LHCN-M2 (cell line): ENCODE measurements around a stretch of chr17.

GRCh38 chr17:58086315-58086604, 3.0 kb downstream of the DYNLL2 start:
- RAMPAGE, long total RNA: no peak

- RAMPAGE, long total RNA: no peak
These were observed 8.9 kb downstream of the OR4D1 start for GRCh38 chr17:58156723-58157841.

DNA sequence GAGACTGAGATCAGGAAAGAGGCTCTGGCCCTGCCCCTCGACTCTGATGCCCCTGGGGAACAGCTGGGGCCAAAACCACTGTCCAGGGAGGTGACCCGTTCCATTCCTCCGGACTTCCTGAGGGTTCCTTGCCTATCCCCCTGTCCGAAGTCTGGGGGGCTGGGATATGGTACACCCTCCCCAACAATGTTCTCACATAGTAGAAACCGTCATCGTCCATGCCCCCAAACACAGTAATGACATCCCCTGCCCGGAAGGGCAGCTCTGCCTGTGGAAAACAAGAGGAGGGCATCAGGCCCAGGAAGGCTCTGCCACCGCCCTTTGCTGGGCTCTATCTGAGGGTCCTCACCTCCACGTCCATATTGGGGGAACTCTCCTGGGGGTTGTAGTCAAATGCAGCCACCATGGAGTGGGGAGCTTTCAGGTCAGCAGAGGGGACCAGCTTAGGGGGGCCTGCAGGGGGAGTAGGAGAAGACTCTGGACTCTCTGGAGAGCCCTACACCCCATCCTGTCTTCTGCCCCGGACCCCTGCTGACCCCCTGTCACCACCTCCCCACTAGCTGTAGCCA, 23.3 kb downstream of the TSPOAP1 start:
- RAMPAGE, long total RNA: no peak

GRCh38 chr17:58309066-58309584, 19.5 kb downstream of the TSPOAP1 start:
- RAMPAGE, long total RNA: no peak

GRCh38 chr17:58320458-58321301, 7.9 kb downstream of the TSPOAP1 start:
- RAMPAGE, long total RNA: no peak

DNA sequence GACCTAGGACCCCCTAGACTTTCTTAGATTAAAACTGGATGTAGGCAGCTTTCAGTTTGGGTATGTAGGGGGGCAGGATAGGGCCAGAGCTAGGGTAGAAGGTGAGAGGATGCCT, 1.8 kb upstream of the TSPOAP1 start:
- RAMPAGE, long total RNA: no peak

- RAMPAGE, long total RNA: no peak
These were observed 2.0 kb upstream of the TSPOAP1 start for GRCh38 chr17:58330659-58330993.

GRCh38 chr17:58351032-58352051, 659 bp downstream of the SUPT4H1 start:
- RAMPAGE, long total RNA: no peak

GRCh38 chr17:58382765-58383197, 30.8 kb upstream of the SUPT4H1 start:
- RAMPAGE, long total RNA: no peak

- RAMPAGE, long total RNA: no peak
These were observed 615 bp downstream of the HSF5 start for GRCh38 chr17:58487420-58488165.

DNA sequence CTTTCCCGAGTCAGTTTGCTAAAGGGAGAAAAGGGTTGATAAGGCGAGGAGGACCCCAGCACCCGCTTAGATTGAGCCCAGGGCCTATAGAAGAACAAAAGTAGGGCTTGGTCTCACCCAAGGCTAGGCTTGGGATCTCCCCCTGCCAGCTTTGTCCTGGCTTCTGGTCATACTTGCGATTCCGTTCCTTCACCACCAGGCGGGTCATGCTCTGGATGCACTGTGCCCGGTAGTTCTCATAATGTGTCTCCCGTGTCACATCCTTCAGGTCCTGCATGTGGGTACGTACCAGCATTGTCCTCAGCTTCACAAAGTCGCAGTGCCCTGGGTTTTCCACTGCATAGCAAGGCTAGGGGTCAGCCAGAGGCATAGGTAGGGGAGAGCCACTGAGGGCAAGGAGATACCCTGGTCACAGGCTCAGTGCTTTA, 6.4 kb upstream of the MTMR4 start:
- RAMPAGE, long total RNA: no peak

- RAMPAGE, long total RNA: no peak
These were observed 14.6 kb upstream of the MTMR4 start for GRCh38 chr17:58528733-58529764.

- RAMPAGE, long total RNA: no peak
These were observed 60.4 kb downstream of the IGBP1C start for GRCh38 chr17:58631103-58632257.

DNA sequence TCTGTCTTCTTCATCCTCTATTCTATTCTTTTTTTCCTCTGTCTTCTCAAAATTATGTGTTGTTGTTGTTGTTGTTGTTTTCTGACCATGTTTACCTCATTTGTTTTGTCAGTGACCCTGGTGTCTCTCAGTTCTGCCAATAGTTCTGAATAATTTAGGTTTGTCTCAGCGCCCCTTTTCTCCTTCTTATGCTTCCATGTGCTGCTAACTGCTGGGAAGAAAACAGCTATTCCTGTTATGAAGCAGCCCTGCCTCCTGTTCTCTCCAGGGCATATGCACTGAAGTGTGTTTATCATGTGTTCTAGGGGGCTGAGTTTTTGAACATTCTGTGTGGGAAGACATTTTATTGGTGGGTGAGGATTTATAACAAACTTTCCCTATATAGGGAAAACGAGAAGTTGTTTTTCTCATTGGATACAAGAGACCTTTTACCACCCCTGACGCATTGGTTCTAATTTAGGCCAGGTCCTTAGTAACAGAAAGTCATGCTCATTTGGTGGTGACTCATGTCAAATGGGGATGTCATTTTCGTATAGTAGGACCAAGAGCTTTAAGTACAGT, 135.7 kb downstream of the TRIM37 start:
- RAMPAGE, long total RNA: no peak

DNA sequence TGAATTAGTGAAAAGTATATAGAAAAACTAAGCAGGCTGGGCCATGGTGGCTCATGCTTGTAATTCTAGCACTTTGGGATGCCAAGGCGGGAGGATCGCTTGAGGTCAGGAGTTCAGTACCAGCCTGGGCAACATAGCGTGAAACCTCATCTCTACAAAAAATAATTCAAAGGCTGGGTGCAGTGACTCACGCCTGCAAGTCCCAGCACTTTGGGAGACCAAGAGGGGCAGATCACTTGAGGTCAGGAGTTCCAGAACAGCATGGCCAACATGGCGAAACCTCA, 15.4 kb upstream of the TRIM37 start:
- RAMPAGE, long total RNA: no peak

DNA sequence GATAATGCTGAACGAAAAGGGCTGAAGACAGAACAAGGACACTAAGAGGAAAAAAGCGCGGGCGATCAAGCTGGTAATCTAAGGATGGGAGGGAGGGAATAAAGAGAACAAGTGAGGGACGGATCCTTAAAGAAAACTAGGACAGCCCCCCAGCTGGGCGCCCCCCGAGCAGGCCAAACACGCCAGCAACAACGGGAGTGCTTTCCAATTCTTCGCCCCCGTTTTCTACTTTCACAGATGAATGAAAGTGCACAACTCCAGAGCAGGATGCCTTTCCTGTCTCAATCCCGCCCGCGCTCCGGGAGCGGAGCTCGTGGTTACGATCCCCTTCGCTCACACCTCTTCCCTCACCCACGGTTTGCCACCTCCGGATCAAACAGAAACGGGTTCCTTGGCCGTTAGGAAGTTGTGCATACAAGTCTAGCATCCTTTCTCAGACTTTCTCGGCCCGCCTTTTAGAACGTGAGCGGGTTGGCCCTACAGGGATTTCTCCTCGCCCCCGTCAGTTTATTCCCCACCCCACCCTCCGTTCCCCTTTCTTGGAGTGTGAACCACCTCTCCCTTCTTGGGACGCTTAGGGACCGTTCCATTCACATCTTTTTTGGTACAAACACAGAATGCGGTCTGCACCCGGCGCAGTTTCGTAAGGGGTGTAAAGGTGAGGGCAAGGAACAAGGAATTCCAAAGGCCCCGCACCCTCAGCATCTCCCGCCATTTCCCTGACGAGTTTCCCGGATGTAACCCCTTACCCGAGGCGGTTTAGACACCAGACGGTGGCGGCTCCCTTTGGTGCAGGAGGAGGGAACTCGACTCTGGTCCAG, 569 bp downstream of the SKA2 start:
- RAMPAGE, long total RNA: no peak

DNA sequence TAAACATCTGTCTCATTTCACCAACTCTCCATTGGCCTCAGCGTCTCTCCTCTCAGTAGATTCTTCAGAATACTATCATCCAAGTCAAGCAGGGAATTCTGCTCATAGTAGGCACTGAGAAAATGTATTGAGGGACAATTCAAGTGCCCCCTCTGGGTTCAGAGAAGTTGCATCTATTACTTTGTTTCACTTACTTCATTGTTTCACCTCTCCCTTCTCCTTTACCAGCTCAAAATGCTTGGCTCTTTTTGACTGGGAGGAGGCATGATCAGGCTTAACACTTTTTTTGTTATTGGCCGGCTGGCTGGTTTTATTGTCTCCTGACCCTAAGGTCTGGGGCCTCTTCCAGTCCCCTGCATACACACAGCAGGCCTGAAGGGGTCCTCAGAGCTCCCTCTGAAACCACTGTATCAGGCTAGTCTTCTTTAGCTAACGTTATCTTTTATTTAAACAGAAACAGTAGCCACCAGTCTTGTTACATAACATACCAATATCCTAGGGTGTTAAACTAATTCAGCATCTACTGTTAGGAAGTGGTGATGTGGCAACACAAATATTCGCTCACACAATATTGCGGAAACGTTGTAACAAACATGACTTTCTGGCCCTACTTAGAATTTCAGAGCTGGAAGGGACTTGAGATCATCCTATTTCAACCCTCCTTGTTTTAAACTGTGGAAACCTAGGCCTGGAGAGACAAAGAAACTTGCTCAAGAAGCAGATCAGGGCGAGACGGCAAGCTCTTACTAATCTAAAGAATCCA, 1.9 kb upstream of the YPEL2 start:
- RAMPAGE, long total RNA: no peak

- RAMPAGE, long total RNA: no peak
These were observed 30.8 kb downstream of the YPEL2 start for GRCh38 chr17:59362153-59362818.

- RAMPAGE, long total RNA: no peak
These were observed 96.5 kb downstream of the YPEL2 start for GRCh38 chr17:59427887-59428469.

GRCh38 chr17:59517312-59517652, 48.1 kb upstream of the DHX40 start:
- RAMPAGE, long total RNA: no peak